NCI-H460 (cell line): ENCODE data around the genes AACS and FZD10.

DNA sequence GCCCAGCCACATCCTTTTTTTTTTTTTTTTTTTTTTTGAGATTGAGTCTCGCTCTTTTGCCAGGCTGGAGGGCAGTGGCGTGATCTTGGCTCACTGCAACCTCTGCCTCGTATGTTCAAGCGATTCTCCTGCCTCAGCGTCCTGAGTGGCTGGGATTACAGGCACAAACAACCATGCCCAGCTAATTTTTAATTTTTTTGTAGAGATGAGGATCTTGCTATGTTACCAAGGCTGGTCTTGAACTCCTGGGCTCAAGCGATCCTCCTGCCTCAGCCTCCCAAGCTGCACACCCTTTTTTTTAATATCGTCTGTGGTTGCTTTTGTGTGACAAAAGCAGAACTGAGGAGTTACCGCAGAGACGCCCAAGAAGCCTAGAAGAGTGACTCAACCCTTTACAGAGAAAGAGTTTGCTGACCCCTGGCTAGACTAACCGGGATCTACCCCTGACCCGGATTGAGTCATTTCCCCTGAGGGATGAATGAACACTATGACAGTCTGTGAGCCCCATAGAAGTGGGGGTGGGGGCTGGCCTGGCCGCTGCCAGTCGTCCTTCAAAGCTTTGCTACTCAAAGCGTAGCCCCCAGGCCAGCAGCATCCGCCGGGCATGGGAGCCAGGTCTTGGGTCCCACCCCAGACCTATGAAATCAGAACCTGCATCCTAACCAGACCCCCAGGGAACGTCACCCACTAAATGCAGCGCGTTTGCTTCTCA lies 113.9 kb upstream of the NCOR2 start:
RAMPAGE:
- cytosol, long total RNA: no peak
- long total RNA: no peak
- nucleus, long total RNA: no peak

DNA sequence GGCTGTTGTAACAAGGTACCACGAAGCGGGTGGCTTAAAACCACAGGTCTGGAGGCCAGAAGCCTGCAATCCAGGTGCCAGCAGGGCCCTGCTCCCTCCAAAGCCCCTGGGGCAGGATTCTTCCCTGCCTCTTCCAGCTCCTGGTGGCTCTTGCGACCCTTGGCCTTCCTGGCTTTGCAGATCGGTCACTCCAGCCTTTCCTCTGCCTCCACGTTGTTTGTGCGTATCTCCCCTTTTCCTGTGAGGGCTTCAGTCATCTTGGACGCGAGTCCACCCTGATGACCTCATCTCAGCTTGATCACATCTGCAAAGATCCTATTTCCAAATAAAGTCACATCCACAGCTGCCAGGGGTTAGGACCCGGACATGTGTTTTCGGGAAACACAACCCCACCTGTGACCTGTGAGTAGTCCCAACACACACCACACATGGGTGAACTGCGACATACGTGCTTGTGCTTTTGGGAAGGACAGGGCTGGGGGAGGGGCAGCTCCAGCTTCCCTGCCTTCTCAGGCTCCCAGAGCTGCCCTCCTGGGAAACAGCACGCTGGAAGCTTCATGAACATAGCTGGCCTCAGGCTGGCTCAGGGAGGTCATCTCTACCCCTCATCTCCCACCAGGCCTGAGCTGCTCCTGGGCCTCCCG lies 114.5 kb upstream of the NCOR2 start:
RAMPAGE:
- cytosol, long total RNA: no peak
- long total RNA: no peak
- nucleus, long total RNA: no peak

DNA sequence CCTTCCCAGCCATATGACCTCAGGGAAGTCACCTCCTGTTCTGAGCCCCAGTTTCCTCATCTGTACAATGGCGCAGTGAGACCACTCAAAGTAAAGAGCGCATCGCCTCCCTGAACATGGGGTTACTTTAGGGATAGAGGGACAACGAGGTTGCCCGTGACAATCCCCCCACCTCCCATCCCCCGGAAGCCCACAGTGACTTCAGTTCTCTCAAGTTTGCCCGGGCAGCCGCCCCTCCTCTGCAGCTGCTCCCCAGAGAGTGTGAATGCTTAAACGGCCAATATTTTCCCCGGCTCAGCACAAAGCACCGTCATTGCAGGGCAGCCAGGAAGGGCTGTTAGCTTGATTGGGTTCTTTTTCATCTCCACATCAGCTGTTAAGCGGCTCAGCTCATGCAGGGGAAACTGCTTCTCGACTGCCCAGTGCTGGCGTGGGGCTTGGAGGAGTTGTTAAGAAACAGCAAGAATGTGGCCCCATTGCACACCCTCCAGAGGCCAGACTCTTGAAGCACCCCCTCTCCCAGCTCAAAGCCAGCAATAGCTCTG lies 120.5 kb upstream of the NCOR2 start:
RAMPAGE:
- cytosol, long total RNA: no peak
- long total RNA: no peak
- nucleus, long total RNA: no peak

DNA sequence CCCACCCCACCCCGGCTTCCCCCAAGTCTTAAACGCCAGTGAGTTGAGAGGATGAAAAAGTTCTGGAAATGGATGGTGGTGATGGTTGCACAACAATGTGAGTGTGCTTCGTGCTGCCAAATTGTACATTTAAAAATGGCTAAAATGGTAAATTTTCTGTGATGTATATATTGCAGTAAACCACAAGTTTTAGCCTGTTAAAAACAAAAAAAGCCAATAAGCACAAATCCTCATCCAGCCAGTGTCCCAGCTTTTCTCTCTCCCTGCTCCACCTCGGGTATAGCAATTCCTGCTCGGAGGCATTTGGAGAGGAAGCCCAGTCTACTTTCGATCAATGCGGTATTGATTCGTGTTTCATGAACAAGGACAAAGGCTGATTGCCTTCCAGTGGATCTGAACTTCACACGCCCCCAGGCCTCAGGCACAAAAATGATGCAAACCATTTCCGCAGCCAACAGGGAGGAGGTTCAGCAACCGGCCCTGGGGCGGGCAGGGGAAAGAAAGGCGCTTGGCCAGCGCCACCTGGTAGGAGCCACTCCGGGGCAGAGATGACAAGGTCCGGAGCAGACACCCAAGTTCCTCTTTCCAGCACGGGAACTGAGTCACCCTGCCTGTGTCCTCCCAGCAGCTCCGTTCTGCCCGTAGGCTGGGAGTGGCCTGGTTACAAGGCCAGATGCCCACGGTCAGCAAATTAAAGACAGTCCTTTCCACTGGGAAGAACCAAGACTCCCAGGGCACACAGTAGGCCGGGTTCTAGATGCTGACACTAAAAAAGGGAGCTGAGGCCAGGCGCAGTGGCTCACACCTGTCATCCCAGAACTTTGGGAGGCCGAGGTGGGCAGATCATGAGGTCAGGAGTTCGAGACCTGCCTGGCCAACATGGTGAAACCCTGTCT lies 136.5 kb downstream of the SCARB1 start:
RAMPAGE:
- cytosol, long total RNA: no peak
- long total RNA: no peak
- nucleus, long total RNA: no peak

RAMPAGE:
- cytosol, long total RNA: no peak
- long total RNA: no peak
- nucleus, long total RNA: no peak
Measured at GRCh38 chr12:124797138-124797902, 66.3 kb downstream of the SCARB1 start.

RAMPAGE:
- cytosol, long total RNA: no peak
- long total RNA: no peak
- nucleus, long total RNA: no peak
Measured at GRCh38 chr12:124819273-124820024, 44.2 kb downstream of the SCARB1 start.

GRCh38 chr12:124861235-124861905 lies 2.3 kb downstream of the SCARB1 start:
RAMPAGE:
- cytosol, long total RNA: no peak
- long total RNA: no peak
- nucleus, long total RNA: no peak

GRCh38 chr12:124916717-124917119 lies 2.3 kb upstream of the UBC start:
RAMPAGE:
- cytosol, long total RNA: no peak
- long total RNA: no peak
- nucleus, long total RNA: no peak

RAMPAGE:
- cytosol, long total RNA: no peak
- long total RNA: no peak
- nucleus, long total RNA: no peak
Measured at GRCh38 chr12:124940578-124941408, 26.3 kb upstream of the UBC start.

DNA sequence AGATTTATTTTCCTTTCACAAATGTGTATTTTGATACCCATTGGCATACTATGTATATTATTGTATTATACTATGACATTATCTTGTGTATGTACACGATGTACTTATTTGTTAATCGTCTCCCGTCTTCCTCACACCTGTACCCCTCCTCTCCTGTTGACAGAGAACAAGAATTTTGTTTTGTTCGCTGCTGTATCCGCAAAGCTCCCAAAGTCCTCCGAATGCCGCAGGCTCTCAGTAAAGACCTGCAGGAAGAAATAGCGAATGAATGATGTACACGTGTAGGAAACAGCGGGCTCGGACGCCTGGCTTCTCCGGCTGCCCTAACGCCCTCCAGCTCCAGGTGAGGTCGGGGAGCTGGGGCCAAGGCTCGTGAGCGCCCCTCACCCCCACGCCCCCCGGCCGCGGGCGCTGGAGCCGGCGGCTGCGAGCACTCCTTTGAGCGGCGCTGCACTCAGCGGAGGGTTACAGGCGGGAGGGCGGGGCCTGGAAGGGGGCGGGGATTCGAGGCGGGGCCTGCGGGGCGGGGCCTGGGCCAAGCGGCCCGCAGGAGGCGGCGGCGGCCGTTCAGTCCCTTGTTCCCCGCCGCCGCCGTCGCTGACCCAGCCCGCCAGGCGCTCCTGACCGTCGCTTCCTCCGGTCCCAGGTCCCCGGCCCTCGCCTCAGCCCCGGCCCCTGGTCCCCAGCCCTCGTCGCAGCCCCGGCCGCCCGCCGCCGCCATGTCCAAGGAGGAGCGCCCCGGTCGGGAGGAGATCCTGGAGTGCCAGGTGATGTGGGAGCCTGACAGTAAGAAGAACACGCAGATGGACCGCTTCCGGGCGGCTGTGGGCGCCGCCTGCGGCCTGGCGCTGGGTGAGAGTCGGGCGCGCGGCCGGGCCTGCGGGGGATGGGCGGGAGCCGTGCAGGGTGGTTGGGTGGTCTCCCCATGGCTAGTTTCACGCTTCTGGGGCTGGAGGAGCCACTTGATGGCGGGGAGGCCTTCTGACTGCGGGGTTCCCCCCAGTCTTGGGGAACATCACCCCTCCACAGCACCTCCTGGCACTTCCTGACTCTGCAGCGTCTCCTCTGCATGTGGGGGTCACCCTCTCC lies at the start of gene AACS:
Gene AACS (plus strand): TSS at position 570 of the 1,089 bp plus-strand sequence.
RAMPAGE:
- cytosol, long total RNA: no peak
- long total RNA: no peak
- nucleus, long total RNA: no peak

DNA sequence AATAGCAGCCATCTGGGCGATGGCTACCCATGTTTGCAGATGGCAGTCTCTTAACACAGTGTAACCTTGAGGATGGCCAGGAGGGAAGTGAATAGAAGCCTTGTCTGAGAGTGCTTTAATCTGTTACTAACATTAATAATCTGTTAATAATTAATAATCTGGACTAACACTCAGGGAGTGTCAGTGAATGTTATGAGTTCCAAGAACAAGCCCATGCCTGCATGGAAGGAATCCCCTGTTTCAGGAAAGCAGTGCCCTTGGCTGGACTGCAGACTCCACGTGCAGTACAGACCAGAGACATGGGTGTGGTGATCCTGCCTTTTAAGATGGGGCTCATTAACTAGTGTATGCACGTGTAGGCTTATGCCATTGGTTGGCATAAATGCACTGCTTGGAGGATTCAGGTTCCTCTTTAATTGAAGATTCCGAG lies 35.9 kb downstream of the AACS start:
RAMPAGE:
- cytosol, long total RNA: no peak
- long total RNA: no peak
- nucleus, long total RNA: no peak

DNA sequence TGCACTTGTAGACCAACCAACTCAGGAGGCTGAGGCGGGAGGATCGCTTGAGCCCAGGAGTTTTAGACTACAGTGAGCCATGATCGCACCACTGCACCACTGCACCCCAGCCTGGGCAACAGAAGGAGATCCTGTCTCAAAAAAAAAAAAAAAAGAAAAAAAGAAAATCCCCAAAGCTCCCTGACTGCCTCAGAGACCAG lies 503.2 kb downstream of the TMEM132B start:
RAMPAGE:
- cytosol, long total RNA: no peak
- long total RNA: no peak
- nucleus, long total RNA: no peak

RAMPAGE:
- cytosol, long total RNA: no peak
- long total RNA: no peak
- nucleus, long total RNA: no peak
Measured at GRCh38 chr12:125890987-125891446, 704.8 kb downstream of the TMEM132B start.

RAMPAGE:
- cytosol, long total RNA: no peak
- long total RNA: no peak
- nucleus, long total RNA: no peak
Measured at GRCh38 chr12:127602645-127603006, 664.3 kb upstream of the TMEM132C start.

DNA sequence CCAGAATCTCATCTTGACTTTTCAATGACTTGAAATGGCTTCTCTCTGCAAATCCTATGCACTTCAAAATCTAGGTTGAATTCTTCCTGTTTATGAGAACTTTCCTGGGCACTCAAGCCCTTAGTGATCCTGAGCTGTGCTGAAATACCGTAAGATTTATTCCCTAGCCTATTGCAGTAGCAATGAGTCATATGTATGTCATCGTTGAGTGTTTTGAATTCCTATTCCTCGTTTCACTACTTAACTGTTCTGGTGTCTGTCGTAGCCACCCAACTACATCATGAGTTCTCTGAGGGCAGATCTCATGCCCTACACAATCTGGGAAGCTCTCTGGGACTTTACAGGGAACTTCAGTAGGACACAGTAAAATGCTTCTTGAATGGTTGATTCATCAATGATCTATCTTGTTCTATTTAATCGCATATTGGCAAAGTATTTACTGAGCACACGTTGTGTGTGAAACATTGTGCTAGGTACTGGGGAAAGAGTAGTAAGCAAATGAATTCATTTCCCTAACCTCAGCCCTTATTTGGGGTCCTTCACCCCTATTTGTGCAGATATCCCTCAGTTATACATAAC lies 190.7 kb upstream of the TMEM132C start:
RAMPAGE:
- cytosol, long total RNA: no peak
- long total RNA: no peak
- nucleus, long total RNA: no peak

DNA sequence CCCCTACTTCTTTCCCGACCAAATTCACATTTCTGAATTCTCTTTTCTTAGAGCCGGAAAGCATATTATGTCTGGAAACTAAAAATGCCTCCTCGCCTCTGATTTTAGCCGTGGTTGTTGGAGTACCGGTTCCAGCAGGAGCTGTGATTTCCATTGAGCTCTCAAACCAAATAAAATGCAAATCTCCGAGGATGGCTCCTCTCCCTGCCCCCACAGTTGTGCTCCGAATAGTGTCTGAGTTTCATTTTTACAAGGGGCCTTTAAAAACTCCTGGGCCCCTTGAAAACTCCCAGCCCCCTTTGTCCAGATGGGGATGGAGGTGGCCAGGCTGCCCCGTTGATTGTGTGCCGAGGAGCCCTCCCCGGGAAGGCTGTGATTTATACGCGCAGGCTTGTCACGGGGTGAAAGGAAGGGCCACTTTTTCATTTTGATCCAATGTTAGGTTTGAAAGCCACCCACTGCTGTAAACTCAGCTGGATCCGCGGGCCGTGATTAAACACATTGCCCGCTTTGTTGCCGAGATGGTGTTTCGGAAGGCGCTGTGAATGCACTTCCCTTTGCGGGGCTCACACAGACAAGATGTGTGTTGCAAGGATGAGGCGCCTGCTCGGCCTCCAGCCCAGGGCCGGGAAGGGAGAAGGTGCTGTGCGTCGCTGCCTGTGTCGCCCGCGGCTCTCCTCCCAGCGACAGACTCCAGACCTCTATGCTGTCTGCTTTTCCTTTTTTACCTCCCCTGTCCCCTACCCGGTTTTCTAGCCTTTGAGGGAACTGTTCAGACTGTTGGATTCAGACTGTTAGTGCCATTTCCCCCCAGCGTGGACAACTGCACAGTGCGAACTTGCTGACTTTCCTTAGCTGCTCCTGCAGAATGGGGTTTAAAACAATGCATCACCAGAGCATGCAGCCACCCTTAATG lies 98.8 kb downstream of the TMEM132C start:
RAMPAGE:
- cytosol, long total RNA: no peak
- long total RNA: no peak
- nucleus, long total RNA: no peak

RAMPAGE:
- cytosol, long total RNA: no peak
- long total RNA: no peak
- nucleus, long total RNA: no peak
Measured at GRCh38 chr12:128798679-128799572, 24.8 kb downstream of the SLC15A4 start.

DNA sequence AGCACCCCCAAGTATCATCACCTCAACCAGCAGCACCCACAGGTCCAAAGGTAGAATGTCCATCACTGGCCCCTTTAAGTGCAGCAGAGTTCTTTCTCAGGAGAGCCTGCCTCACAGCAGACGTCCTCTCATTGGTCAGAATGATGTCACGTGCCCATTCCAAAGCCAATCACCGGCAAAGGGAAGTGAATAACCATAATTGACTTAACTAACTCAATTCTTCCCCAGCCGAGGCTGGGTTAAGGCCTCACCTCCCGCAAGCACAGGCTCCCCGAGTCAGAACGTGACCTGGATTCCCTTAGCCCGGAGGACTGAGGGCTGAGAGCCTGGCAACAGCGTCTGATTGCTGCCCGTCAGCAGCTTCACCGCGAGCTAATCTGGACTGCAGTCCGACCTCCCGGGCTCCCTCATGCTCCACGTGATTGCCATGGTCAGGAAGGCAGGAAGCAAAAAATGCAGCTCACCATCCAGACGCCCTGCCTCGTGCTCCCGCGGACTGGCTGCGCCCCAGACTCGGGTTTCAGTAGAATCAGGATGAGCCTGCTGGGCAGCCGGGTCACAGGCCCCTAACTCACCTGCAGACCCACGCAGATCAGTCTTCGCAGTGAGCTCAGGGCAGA lies 92.1 kb upstream of the FZD10 start:
RAMPAGE:
- cytosol, long total RNA: no peak
- long total RNA: no peak
- nucleus, long total RNA: no peak

GRCh38 chr12:130161042-130162293 lies 796 bp upstream of the FZD10 start:
RAMPAGE:
- cytosol, long total RNA: no peak
- long total RNA: no peak
- nucleus, long total RNA: no peak

DNA sequence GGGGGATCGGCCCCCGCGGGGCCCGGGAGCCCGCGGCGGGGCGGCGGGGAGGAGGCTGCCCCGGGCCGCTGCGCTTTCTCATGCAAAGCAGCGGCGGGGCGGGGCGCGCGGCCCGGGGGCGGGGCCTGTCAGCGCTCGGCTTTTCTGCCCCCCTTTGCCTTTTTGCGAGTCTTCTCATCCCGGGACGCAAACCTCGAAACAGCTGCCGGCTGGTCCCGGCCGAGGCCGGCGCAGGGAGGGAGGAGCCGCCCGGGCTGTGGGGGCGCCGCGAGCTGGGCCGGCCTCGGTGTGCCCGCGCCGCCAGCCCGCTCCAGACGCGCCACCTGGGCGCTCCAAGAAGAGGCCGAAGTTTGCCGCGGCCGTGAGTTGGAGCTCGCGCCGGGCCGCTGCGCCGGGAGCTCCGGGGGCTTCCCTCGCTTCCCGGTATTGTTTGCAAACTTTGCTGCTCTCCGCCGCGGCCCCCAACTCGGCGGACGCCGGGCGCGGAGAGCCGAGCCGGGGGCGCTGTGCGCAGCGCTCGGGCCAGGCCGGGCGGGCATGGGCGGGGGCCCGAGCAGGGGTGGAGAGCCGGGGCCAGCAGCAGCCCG lies at the start of gene FZD10:
Gene FZD10 (plus strand): TSS at position 171 of the 587 bp plus-strand sequence.
RAMPAGE:
- cytosol, long total RNA: no peak
- long total RNA: no peak
- nucleus, long total RNA: no peak